Endometrial microvascular endothelial cells (primary cell): ENCODE data around the genes NIM1K and ITGA2.

- RAMPAGE, long total RNA = no peak
Measured at GRCh38 chr5:43105287-43106069, 15.2 kb upstream of the ZNF131 start.

- RAMPAGE, long total RNA = no peak
Measured at GRCh38 chr5:43191432-43192383, at the start of gene NIM1K. Gene NIM1K (plus strand): TSS chr5:43192225.

- RAMPAGE, long total RNA = no peak
Measured at GRCh38 chr5:43422197-43422678, 10.0 kb upstream of the CCL28 start.

- RAMPAGE, long total RNA = no peak
Measured at GRCh38 chr5:43535301-43535759, 20.4 kb upstream of the C5orf34 start.

- RAMPAGE, long total RNA = no peak
Measured at GRCh38 chr5:43676859-43677522, 74.0 kb downstream of the NNT start.

DNA sequence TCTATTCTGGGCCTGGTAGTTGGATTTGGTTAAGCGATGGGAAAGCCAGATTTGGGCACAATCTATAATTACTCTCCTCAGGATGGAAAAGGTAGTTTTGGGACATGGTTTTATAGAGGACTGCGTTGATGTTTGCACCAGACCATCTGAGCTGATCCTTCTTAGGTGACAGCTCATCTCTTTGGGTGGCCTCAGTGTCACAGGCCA is 80.8 kb downstream of the NNT start:
- RAMPAGE, long total RNA = no peak

GRCh38 chr5:50710998-50711601 is 44.7 kb downstream of the PARP8 start:
- RAMPAGE, long total RNA = no peak

GRCh38 chr5:50770224-50770762 is 103.9 kb downstream of the PARP8 start:
- RAMPAGE, long total RNA = no peak

DNA sequence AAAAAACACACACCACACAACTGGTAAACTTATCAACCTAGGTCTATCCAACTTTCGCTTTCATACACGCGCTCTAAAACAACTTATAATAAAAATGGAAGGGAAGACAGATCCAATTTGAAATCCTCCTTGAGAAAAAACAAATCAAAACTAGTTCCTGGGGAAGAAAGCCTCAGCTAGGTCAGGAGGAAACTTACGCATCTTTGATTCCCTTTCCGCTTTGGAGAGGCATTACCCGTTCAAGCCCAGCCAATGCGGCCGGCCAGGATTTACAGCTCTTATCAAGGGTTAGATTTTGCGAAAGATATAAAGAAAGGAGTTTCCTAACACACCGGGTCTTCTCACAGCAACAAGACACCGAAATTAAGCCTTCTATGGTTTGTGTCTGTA is 1.6 kb upstream of the ISL1 start:
- RAMPAGE, long total RNA = no peak

DNA sequence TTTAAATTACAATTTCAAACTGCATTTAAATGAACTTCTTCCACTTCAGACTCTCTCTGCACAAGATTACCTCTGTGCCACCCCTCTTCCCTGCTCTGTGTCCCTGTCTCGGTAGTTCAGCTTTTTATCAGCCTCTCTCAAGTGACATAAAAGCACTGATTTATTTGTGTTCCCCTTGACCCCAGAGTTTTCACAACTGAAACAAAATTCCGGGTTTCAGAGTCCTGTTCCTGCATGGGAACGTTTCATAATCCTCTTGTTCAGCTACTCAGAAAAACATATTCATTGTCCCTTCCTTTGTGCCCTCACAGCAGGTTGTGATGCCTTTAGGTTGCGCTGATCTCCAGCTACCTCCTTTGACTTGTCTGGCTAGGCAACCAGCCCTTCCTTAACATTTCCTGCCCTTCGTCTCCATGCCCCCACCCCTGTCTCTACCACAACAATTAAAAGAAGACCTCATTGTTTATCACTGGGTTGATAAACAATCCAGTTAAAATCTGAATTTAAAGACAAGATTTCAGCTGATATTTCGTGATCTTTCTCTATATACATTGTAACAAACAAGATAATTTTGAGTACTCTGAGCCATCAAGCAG is 13.6 kb upstream of the ITGA1 start:
- RAMPAGE, long total RNA = no peak

DNA sequence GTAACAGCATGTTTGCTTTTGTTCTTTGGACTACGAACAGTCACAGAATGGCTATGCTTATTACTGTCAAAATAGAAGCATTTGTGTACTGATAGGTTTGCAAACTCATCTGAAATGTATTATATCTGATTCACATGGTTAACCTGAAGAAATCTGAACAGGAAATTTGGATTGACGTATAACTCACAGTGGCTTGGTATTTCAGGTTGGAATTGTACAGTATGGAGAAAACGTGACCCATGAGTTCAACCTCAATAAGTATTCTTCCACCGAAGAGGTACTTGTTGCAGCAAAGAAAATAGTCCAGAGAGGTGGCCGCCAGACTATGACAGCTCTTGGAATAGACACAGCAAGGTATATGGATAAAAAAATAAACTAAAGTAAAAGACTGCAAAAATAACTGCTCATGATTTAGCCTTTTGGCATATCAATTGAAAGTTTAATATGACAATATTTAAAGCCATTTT is 94.0 kb downstream of the ITGA1 start:
- RAMPAGE, long total RNA = no peak

GRCh38 chr5:52892204-52892655 is 96.9 kb upstream of the ITGA2 start:
- RAMPAGE, long total RNA = no peak

GRCh38 chr5:52953715-52954551 is 35.2 kb upstream of the ITGA2 start:
- RAMPAGE, long total RNA = no peak

DNA sequence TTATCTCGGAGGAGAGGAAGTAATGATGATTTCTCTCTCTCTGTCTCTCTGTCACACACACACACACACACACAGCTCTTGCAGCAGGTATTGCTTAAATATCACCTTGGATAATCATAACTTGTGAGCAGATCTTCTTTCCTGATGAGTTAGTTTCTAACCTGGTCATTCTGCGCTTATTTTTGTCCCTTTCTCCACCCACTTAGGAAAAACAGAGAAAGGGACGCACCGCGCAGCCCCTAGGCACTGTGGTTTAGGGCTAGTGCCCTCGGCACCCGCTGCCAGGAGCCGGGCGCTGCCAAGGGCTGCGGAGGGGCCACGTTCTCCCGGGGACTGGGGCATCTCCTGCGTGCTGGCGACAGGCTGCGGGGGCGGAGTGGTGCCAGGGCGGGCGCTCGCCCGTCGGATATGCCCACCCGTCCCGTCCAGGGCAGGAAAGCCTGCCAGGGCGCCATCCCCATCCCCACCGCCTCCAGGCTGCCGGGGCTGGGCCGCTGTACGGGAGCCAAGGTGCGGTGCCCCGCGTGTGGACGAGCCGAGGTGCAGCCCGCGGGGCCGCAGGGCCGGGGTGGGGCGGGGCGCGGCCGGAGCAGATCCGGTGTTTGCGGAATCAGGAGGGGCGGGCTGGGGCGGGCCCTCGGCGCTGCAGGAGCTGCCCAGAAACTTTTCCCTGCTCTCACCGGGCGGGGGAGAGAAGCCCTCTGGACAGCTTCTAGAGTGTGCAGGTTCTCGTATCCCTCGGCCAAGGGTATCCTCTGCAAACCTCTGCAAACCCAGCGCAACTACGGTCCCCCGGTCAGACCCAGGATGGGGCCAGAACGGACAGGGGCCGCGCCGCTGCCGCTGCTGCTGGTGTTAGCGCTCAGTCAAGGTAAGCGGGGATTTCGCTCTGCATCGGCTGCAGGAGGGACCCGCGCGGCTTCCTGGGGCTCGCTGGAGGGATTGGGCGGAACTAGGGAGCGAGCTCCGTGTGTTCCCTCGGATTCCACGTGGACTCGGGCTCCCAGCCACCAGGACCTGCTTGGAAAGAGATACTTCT is at the start of gene ITGA2:
ITGA2 (plus strand) TSS at position 691 of the 1,039 bp plus-strand sequence.
- RAMPAGE, long total RNA = no peak

GRCh38 chr5:53479486-53480044 is 864 bp upstream of the FST start:
- RAMPAGE, long total RNA = no peak

- RAMPAGE, long total RNA = no peak
Measured at GRCh38 chr5:53484840-53485617, 4.6 kb downstream of the FST start.

DNA sequence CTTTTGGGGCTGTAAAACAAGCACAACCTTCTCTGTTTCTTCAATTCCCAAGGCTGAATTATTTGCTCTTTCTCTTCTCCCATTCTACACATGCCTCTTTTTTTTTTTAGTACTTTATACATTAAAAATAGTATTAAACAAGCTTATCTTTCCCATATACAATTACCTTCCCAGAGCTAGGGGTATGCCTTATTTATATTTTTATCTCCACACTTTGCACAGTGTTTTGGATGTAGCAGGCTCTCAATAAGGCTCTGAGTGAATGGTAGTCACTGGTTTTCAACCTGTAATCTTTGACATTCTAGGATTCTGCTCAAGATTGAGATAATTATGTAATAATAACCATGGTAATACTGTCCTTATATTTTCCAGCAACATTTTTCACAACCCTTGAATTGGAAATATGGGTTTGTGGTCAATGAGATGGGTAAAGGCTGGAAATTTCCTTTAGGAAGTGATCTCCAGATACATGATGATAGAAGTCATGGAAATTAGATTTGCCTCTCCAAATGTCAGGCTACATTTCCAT is 267.2 kb downstream of the ARL15 start:
- RAMPAGE, long total RNA = no peak

DNA sequence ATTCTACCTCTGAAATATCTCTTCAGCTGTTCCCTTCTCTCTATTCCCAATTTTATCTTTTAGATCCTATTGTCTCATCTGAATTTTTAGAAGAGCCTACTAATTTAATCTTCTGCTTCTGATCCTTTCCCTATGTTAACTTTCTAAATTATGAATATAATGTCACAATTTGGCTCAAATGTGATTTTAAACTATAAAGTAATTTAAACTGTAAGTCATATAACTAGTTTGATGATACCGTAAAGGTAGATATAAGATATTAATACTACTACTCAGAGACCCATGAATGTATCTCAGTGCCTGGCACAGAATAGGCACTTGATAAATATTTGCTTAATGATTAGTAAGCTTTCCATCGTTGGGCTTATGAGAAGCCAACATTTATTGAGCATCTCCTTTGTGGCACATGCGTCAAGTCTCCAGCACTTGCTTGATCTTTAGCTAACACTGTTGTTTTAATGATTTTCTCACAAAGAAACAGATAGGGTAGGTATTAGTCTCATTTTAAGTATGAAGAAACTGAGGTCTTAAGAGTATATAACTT is 259.5 kb downstream of the ARL15 start:
- RAMPAGE, long total RNA = no peak

DNA sequence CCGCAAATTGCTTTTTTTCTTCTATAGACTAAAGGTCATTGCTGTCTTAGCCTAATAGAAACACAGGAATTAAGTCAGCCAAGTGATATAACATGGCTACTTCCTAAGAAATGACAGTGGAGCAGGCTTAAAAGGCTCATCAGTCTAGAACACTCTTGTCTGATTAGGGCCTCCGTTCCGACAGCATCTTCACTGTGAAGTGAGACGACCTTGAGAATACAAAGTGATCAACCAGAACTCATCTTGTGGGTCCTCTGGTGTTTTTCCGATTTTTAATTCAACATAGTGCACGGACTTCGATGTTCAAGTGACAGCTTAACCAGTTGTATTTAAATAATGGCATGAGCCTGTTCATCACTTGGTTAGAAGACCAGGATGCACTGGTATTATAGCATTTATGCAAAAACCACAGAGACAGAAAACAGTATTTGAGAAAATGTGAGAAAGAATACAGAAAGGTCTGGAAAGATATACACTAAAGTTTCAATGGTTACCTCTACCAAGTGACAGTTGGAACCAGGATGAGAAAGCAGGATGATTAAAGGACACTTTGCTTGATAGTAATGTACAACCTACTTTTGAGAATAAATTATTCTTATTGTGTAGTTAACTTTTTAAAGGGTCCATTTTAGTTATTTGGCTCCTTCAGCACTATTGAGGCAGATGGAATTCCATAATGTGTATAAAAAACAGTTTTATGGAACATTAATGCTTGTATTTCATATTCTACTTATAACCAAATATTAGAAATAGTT is 251.1 kb downstream of the ARL15 start:
- RAMPAGE, long total RNA = no peak

DNA sequence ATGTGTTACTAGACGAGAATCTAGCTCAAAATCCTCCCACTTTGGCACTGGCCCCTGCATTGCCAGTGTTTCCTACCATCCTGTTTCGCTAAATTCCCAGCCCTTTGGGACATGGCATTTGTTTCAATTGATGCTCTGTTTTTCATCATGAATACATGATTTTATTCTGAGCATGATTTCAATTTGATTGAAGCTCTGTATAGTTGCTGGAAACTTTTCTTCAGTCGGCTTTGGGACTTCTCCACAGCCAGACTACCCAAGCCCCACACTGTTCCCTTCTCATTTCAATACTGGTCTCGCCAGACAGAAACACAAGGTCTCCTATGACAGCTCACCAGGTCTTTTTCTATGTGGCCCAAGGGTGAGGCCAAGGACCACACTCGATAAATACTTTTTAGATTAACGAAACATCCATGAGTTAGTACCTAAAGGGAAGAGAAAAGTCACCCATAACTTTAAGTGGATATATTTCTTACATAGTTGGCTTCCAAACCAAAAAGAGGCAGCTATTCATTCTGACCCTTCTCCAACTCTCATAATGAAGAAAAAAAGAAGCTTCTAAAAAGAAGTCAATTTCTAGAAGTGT is 132.2 kb downstream of the ARL15 start:
- RAMPAGE, long total RNA = no peak